ENCODE data around the genes SRP14 and RPUSD2.

GRCh38 chr15:38005872-38006407 lies 71.5 kb downstream of the TMCO5A start:
- PRO-cap: no peak

GRCh38 chr15:38053246-38053710 lies 118.8 kb downstream of the TMCO5A start:
- PRO-cap: no peak

DNA sequence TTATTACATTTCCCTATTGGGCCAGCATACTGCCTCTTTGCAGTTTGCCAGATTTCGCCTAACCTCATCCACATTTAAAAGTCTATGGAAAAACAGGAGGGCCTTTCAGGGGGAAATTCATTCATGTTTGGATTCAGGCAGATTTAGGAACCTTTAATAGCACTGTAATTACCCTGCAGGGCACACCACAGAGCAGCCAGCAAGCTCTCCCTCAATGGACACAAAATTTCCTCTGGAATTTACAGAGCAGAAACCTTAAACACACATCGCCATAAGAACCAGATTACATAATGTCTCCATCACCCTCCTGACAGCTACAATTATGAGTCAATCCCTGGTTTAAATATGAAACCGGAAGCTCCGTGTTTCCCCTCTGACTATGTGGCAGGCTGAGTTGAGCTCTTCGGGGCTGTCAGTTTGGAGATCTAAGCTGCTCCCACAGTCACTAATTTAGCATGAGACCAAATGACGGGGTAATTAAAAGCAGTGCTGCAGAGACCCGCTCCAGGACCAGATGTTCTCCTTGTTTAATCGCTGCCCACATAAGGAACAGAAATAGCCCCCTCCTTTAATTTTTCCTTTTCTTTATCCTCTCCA lies 134.6 kb downstream of the TMCO5A start:
- PRO-cap: no peak

GRCh38 chr15:38377784-38378385 lies 76.0 kb upstream of the FAM98B start:
- PRO-cap: no peak

DNA sequence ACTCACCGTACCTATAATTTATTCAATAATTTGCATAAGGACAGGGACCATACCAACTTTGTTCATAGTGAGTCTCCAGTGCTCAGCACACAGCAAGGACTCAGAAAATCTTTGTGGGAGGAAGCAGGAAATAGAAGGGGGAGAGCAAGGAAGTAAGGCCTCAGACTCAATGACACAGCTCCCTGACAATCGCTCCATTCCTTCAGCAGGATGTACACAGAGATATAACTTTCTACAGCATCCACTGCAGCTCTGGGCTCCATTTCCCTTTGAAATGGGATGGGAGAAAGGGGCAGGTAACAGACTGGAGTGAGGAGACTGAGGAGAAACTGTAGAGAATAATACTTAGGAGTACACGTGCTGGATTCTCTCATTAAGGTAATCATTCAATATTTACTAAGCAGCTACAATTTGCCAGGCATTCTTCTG lies 330.4 kb upstream of the THBS1 start:
- PRO-cap: no peak

DNA sequence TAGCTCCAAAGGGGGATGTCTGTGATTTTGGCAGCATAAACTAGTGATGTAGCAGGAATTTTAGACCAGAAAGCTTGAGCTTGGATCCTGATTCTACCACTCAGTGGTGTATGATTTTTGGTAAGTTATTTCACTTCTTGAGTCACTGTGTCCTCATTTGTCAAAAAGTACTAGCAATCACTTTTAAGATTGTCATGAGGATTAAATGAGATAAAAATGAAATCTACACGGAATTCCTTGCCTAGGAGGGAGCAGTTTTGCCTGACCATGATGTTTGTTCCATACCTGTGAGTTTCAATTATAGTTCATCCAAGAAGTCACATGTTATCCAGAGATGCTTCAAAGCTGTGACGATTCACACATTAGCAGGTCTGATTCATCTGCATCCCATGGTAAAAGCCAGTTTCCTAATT lies 76.3 kb upstream of the THBS1 start:
- PRO-cap: no peak

DNA sequence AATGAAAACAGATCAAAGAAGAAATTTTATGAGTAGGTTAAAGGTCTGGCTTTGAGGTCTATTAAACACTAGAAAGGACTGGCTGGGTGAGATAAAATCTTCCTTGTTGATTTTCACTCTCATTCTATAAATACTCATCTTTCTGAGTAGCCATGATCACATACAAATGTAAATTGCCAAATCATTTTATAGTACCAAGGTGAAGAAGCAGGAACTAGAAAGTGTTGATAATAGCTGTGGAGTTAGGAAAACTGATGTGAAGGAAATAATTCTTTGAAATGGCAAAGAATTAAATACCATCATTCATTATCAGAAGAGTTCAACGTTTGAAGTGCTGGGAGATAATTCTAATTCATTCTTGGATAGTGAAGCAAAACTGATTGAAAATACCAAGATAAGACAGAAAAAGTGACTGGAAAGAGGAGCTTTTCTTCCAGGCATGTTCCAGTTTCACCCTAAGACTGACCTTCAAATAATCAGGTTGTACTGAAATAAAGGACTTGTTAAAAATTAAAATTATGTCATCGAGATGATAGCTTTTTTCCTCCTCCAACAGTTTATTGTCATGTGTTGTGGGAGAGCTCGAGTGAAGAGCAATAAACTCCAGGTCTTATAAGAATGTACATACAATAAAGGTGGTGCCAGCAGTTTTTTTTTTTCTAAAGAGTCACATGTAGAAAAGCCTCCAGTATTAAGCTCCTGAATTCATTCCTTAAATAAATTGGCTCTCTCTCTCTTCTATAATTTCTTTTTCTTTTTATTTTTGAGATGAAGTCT lies 17.5 kb downstream of the THBS1 start:
- PRO-cap: no peak

DNA sequence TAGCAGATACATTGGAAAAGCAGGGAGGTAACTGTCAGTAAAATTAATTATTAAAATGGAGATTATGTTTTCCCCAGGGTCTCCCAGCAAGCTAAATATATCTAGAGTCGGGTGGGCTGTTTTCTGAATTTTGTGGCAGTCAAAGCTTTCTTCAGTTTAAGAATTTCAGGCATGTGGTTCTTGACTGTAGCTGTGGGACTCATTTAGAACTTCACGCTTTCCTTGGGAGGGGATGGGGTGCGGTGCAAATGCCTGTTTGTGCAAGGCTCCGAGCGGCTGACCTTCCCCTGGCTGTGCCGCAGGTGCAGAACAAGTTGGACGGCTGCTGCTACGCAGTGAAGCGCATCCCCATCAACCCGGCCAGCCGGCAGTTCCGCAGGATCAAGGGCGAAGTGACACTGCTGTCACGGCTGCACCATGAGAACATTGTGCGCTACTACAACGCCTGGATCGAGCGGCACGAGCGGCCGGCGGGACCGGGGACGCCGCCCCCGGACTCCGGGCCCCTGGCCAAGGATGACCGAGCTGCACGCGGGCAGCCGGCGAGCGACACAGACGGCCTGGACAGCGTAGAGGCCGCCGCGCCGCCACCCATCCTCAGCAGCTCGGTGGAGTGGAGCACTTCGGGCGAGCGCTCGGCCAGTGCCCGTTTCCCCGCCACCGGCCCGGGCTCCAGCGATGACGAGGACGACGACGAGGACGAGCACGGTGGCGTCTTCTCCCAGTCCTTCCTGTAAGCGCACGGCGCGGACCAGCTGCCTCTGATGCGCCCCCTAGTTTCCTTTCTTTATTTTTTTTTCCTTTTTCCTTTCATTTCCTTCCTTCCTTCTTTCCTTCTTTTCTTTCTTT lies 42.4 kb downstream of the EIF2AK4 start:
- PRO-cap: no peak

DNA sequence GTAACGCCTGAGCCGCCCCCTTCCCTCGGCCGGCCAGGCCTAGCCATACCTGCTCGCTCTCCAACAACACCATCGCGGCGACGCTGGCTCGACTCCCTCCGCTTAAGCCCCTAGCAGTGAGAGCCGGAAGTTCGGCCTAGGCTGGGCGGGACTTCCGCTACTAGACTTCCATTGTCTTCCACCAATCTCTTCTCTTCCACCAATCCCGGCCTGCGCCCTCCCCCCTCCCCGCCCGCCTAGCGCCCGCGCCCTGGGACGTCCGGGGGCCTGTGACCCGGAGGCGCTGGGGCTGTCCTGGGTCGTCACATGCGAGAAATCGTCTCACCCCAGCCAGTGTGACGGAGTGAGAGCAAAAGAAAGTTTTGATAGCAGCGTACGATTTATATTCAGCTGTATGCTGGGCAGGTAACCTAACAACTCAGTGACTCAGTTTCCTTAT lies at the start of gene SRP14:
SRP14 (minus strand) TSS at position 138 of the 439 bp plus-strand sequence.
- PRO-cap: bidirectional peak, plus-strand start at position 277 of the sequence, minus-strand start at position 104 of the sequence

DNA sequence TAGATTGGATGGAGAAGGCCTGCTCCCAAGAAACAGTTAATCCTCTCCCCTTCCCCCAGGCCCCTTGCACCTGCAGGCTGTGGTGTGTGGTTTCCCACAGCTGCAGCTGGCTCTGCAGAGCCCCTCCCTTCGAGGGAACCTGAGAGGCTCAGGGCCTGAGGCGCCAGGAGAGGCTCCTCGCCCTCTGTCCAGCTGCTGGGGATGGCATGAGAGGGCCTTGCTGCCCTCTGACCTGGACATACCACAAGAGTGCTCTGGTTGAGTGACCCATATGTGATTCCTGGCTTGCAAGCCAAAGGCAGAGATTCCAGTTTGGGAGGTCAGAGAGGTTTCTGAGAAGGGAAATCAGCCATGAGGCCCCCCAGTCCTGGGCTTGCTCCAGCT lies 15.8 kb upstream of the SRP14 start:
- PRO-cap: no peak

DNA sequence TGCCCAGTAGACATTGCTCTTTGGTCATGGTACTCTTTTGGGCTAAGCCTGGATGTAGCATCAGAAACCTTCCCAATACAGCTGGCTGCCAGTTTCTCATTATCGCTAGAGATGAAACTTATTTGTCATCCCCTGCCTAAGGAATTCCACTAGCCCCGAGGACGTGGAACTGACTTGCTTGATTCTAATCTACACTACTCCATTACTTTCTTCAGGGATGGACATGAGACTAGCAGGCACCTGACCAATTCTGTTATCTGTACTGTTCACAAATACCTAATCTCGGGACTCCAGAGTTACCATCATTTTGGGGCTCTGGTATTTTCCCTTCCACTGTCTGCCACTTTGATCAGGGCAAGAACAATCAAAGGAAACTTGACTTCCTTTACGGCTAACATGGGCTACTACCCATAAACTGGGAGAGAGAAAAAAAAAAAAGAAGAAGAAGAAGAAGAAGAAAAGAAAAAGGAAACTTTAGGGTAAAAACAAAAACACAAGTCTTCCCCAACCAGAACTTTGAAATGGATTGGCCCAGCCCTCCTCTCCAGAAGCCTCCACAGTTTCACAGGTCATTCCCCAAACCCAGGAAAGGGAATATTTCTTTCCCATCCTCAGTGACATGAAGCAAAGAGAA lies 27.8 kb downstream of the BMF start:
- PRO-cap: no peak

GRCh38 chr15:40239627-40239995 lies 748 bp downstream of the PAK6 start:
- PRO-cap: no peak

- PRO-cap: no peak
Observed at GRCh38 chr15:40332025-40333297, 8.3 kb downstream of the CCDC9B start.

DNA sequence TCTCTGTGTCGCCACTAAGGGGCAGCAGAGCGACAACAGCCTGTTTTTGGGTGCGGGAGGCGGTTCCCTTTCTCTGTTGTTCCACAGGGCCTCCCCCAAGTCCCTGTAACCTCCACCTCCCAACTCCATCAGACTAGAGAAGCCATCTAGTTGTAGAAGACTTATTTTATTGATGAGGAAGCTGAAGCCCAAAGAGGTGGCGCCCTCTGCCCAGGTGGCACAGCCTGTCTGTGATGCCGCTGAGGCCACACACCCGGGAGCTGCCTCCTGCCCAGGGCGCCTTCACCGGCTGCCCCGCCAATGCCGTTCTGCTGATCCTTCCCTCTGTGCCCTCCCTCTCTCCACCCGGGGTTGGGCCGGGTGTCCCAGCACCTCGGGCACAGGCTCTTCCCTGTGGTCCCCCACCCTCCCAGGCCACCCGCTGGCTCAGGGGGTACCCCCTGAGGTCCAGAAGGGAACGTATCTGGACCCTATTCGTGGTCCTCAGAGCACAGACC lies 4.0 kb upstream of the CCDC9B start:
- PRO-cap: no peak

- PRO-cap: no peak
Observed at GRCh38 chr15:40406002-40406588, 500 bp downstream of the IVD start.

- PRO-cap: no peak
Observed at GRCh38 chr15:40464409-40464962, 6.3 kb upstream of the CHST14 start.

- PRO-cap: no peak
Observed at GRCh38 chr15:40489424-40490295, 18.9 kb downstream of the CHST14 start.

- PRO-cap: bidirectional peak, plus-strand start at chr15:40569338, minus-strand start at chr15:40569261
Observed at GRCh38 chr15:40569020-40570122, at the start of gene RPUSD2. Gene RPUSD2, plus strand, starts transcription at chr15:40569299.

GRCh38 chr15:40755938-40756114 lies 772 bp upstream of the RMDN3 start:
- PRO-cap: no peak

- PRO-cap: no peak
Observed at GRCh38 chr15:40847361-40847927, 3.6 kb downstream of the SPINT1 start.

Data from right cardiac atrium (tissue), 1 donor.